Pericardium fibroblast (primary cell): ENCODE measurements around the genes SLC25A25 and DYNC2I2.

- RAMPAGE, long total RNA = no peak
Observed at GRCh38 chr9:127877112-127877554, 342 bp downstream of the AK1 start.

DNA sequence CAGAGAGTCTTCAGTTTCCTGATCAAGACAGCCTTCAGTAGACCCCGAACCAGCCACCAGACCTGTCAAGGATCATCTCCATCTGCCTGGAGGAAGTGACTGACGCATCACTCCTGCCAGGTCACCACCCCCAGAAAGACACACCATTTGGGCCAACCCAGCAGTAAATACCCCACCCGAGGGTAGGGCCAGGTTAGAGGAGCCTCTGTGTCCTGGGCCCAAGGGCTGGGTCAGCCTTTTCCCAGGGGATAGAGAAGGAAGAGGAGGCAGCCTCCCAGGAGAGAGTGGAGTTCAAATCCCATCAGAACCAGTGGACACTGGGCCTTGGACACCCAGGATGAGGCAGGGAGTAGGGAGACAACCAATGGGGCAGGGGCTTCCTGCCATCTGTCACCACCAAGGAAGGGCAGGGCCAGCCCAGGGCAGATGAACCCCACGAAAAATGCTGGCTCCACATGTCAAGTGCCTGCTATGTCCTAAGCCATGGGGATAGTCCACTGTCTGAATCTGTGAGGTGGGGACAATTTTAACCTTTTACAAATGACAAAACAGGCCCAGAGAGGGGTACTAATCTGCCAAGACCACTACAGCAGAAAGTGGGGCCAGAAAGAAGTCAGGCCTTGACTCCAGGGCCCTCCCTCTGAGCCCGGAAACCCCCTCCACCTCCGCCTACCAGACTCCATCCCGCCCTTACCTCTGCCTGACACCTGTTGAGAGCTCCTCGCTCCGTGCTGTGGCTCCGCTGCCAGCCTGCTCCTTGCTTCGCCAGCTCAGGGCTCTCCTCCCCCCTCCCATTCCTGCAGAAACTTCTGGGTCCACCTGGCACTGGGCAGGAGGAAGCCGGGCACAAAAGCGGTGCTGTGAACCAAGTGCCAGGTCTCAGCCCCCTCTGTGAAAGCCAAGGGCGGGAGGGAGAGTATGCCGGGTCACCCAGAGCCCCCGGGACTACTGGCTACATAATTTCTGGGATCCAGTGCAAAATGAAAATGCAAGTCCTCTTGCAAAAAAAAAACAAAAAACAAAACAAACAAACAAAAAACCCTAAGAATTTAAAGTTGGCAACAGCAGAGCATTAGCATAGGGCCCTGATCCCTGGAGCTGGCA is 6.2 kb upstream of the ST6GALNAC6 start:
- RAMPAGE, long total RNA = no peak

GRCh38 chr9:127928110-127929077 is 2.2 kb downstream of the PIP5KL1 start:
- RAMPAGE, long total RNA = no peak

DNA sequence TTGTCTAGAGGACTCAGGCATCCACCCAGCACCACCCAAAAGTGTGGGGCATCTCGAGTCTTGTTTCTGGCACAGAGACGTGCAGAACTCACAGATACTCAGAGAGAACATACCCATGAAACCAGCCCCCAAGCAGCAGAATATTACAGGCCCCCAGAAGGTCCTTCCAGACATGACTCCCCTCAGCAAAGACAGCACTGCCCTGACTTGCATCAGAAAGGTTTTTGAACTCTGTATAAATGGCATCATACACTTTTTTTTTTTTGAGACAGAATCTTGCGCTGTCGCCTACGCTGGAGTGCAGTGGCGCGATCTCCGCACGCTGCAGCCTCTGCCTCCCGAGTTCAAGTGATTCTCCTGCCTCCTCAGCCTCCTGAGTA is 10.9 kb downstream of the EEIG1 start:
- RAMPAGE, long total RNA = no peak

DNA sequence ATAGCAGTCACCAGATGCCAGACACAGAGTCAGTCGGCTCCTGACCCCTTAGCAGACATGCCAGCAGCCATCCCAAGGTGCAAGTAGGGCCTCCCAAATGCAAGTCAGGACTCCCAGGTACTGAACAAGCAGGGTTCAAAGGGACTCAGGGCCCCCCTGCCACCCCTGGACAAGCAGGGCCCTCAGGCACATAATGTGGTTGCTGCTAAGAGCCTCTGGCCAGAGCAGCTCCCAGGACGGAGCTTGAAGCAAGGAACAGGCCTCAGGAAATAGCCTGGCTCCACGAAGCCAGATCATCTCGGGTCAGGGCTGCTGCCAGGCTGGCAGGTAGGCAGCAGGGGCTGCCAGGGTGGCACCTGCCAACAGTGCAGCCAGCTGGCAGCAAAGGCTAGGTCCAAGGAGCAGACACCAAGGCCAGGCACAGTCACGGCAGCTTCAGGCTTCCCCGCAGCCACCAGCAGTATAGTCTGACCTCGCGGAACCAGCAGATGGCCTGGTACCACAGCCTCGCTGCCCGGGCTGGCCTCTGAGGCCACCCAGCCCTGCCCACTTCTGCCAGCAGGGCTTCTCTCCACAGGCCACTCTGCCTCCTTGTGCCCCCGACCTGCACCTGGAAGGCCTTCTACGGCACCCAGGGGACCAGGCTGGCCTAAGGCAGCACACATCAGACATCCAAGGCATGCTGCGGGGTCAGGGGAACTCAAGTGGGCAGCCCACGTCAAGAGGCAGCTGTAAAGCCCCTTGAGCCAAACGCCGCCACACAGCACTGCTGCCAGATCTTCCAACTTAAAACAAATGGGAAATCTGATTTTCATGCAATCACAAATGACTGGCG is 7.4 kb downstream of the EEIG1 start:
- RAMPAGE, long total RNA = no peak

DNA sequence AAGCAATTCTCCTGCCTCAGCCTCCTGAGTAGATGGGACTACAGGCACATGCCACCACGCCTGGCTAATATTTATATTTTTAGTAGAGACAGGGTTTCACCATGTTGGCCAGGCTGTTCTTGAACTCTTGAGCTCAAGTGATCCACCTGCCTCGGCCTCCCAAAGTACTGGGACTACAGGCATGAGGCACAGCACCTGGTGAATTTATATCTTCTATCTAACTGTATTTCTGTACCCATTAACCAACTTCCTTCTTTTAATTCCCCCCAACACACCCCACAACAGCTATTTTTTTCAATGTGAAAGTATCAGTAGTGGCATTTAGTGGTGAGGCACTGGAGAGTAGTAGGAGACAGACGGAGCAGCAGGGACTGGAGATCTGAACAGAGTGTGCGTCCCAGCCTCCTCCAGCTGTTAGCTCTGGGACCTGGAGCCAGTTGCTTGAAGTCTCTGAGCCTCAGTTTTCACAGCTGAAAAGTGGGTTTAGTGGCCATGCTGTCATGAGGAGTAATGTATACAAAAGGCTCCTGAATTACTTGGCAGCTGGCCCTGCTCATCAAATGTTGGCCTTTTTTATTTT is 10.9 kb upstream of the EEIG1 start:
- RAMPAGE, long total RNA = no peak

DNA sequence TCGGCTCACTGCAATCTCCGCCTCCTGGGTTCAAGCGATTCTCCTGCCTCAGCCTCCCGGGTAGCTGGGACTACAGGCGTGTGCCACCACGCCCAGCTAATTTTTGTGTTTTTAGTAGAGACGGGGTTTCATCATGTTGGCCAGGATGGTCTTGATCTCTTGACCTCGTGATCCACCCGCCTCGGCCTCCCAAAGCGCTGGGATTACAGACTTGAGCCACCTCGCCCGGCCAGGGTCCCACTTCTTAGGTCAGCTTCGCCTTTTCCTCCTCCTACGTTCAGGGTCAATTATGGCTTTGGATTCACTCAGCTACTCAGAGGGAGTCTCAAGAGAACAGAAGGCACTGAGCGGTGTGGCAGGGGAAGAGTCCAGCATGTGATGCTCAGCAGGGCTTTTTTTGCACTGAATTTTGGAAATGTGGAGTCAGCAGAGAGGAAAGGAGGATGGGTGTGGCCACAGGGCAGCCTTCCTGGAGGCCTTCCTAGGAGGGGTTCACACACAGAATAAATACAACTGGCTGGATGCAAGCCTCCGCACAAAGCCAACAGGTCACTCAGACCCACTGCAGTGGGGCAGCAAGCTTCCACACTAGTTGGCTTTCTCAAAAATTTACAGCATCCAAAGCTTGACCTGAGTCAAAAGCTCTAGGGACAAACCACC is 4.9 kb downstream of the NAIF1 start:
- RAMPAGE, long total RNA = no peak

- RAMPAGE, long total RNA = no peak
Observed at GRCh38 chr9:128068047-128068957, at the start of gene SLC25A25. TSS of gene SLC25A25 (plus strand) at chr9:128068232.

DNA sequence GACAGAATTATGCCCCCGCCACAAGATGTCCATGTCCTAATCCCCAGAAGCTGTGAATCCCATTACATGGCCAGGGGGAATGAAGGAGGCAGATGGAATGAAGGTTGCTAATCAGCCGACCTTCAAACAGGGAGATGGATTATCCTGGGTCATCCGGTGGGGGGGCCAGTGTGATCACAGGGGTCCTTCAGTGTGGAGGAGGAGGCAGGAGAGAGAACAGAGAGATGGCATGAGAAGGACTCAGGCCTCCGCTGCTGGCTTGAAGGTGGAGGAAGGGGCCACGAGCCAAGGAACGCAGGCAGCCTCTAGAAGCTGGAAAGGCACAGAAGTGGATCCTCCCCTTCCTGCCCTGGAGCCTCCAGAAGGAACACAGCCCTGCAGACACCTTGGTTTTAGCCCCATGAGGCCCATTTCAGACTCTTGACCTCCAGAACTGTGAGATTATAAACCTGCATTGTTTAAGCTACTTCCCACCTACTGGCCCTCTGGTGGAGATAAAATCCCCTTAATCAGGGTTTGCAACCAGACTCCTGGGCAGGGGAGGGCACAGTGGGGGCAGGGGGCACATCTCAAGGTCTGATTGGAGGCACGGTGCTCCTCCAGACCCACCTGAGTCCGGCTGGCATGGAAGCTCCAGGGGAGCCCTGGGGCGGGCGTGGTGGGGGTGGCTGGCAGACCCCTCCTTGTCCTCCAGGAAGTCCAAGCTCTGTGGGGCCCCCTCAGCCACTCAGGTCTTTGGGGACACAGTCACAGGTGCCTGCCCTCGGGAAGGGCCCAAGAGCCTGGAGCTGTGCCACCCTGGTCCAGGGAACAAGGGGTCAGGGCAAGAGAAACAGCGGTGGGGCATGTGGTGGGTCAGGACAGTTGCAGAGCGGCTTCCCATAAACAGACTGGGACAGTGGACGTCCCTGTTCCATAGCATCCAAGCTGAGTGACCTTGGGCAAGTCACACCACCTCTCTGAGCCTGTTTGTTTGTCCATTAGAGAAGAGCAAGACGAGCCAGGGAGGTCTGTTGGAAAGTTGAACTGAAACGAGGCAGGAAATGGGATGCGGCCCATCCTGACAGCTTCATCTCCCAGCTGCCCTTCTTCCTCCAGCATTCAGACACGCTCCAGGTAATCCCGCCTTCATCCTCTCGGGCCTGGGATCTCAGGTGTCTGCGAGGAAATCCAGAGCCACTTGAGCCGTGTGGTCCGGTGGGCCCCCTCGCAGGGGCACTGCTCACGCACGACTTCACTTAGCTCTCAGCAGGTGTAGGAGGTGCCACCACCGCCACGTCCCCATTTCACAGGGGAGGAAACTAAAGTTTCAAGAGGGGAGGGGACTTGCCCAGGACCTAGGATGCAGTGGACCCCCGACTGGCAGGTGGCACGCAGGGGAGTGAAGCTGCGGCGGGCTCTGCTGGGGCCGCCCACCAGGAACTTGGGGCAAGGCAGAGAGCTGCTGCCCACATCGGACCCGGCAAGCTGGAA is 13.5 kb downstream of the PTGES2 start:
- RAMPAGE, long total RNA = no peak

DNA sequence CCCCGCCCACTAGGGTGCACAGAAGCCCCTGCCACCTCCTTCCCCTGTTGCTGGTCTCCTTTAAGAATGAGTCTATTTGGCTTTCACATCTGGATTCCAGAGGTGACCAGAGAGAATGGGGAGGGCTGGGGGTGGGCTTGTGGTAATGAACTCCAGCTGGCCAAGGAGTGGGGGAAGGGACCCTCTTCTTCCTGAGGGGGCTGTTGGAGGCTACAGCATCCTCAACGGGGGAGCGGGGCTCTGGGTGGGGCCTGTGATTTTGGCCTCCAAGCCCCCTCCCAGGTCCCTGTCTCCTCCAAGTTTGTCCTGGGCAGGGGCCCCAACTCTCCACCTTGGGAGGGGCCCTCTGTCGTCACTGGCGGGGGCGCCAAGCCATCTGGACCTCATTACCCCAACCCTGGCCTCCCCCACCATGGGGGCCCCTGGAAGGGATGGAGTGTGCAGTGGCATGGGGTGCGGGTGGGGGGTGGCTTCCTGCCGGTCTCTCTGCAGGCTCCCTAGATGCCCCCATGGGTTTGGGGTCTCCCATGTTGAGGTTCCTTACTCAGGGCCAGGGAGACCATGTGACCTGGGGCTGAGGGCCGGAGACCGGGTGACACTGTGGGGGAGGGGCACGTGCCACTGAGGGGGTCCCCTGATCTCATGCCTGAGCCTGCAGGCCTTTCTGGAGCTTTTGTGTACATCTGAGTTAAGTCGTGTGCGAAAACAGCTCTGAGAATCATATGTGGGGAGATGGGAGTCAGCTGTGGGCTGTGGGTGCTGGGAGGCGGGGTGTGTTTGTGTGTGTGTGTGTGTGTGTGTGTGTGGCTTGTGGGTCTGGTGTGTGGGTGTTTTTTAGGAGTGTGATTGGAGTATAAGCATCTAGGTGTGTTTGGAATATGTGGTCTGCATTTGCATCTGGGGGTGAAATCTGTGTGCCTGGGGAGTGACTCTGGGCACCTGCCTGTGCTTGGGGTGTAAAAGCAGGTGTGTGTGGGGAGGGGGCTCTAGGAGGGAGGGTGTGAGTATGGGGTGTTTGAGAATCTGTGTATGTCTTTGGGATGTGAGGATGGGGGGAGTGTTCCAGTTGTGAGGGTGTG is 32.3 kb downstream of the GOLGA2 start:
- RAMPAGE, long total RNA = no peak

- RAMPAGE, long total RNA = no peak
Observed at GRCh38 chr9:128244700-128245487, 30.9 kb downstream of the GOLGA2 start.

- RAMPAGE, long total RNA = no peak
Observed at GRCh38 chr9:128421603-128421884, 887 bp downstream of the CERCAM start.

DNA sequence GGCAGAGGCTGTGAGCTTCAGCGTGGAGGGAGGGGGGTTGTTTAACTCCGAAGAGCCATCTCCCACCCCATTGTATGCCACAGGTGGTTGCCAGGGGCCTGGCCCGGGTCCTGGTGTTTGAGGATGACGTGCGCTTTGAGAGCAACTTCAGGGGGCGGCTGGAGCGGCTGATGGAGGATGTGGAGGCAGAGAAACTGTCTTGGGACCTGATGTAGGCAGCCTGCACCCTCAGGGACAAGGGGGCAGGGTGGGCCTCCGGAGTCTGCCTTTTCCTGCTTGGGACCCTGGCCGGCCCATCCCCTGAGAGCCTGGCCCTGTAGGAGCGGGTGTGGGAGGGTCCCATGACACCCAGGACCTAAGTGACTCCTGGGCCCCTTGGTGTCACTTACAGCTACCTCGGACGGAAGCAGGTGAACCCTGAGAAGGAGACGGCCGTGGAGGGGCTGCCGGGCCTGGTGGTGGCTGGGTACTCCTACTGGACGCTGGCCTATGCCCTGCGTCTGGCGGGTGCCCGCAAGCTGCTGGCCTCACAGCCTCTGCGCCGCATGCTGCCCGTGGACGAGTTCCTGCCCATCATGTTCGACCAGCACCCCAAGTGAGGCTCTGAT is 13.5 kb downstream of the CERCAM start:
- RAMPAGE, long total RNA = no peak

GRCh38 chr9:128579538-128579823 is 27.1 kb downstream of the SPTAN1 start:
- RAMPAGE, long total RNA = no peak

GRCh38 chr9:128656237-128657443 is at the start of gene DYNC2I2:
TSS of gene DYNC2I2 (minus strand) at chr9:128656847.
- RAMPAGE, long total RNA = no peak

DNA sequence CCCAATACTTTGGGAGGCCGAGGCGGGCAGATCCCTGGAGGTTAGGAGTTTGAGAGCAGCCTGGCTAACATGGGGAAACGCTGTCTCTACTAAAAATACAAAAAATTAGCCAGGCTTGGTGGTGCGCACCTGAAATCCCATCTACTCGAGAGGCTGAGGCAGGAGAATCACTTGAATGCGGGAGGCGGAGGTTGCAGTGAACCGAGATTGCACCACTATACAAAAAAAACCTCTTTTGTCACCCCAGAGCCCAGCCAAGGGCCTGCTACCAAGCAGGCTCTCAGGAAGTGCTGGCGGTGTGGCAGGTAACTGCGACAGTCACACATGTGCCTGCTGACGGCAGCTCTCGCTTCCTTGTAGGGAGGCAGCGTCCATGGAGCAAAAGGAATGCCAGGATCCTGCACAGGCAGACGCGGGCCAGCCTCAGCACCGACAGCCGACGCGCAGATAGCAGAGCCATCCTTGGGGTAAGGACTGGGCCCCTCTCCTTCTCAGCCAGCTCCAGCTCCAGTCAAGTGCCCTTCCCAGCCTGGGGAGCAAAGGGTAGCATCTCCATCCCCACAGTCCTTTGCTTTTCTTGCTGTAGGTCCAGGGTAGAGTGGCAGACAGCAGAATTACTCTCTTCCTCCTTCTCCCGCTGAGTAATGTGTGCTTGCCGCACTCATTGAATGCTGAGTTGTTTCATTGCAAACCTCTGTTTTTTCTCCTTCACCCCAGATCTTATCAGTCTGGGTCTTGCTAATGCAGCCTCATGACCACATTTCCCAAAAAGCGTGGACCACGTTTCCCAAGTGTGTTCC is 3.9 kb downstream of the LRRC8A start:
- RAMPAGE, long total RNA = no peak

- RAMPAGE, long total RNA = no peak
Observed at GRCh38 chr9:128899322-128900331, 17.7 kb downstream of the LRRC8A start.

- RAMPAGE, long total RNA = no peak
Observed at GRCh38 chr9:128901763-128902781, 18.7 kb upstream of the PHYHD1 start.

DNA sequence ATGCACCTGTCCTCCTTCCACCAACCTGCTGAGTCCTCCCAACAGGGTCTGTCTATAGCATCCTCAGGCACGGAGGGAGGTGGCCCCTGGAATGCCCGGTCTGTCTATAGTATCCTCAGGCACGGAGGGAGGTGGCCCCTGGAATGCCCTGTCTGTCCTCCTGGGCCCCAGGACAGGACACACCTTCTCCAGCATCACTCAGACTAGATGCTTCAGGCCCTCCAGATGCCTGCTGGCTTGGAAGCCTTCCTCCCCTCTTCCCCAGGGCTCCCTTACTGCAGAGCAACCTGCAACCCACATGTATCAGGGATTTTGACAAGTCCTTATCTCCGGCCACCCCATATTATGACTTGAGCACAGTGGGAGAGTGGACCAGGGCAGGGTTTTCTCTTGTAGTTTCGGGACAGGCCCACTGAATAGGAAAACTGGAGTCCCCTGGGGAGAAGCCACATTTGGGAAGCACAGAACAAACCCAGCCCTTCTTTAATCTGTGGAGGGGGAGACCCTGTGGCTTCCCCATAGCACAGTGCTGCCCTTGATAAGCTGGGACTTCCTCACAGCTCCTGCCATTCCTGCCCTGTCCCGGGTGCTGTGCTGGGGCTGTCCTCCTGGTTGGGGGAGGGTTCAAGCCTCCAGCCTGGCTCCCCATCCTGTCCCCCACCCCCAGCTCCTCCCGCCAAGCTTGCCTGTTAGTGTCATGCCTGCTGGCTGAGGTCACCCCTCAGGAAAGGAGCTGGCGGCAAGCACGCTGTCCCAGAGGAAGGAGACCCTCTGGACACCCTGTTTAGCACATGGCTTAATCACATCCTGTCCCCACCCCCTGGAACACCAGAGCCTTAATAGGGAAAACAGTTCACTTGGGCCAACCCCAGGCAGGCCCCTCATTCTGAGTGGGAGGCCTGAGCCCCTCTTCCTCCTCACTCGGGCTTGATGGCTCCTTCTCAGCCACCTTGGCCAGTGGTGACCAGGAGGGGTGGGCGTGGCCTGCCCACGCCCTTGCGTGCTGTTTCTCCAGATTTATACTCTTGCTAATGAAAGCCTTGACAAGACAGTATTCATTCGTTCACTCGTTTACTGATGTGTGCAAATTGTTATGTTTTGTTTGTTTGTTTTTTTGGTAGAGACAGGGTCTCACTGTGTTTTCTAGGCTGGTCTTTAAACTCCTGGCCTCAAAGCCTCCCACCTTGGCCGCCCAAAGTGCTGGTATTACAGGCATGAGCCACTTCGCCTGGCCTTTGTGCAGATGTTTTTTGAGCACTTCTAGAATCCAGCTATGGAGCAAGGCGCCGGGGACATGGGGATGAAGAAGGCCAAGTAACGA is 9.3 kb upstream of the PHYHD1 start:
- RAMPAGE, long total RNA = no peak

DNA sequence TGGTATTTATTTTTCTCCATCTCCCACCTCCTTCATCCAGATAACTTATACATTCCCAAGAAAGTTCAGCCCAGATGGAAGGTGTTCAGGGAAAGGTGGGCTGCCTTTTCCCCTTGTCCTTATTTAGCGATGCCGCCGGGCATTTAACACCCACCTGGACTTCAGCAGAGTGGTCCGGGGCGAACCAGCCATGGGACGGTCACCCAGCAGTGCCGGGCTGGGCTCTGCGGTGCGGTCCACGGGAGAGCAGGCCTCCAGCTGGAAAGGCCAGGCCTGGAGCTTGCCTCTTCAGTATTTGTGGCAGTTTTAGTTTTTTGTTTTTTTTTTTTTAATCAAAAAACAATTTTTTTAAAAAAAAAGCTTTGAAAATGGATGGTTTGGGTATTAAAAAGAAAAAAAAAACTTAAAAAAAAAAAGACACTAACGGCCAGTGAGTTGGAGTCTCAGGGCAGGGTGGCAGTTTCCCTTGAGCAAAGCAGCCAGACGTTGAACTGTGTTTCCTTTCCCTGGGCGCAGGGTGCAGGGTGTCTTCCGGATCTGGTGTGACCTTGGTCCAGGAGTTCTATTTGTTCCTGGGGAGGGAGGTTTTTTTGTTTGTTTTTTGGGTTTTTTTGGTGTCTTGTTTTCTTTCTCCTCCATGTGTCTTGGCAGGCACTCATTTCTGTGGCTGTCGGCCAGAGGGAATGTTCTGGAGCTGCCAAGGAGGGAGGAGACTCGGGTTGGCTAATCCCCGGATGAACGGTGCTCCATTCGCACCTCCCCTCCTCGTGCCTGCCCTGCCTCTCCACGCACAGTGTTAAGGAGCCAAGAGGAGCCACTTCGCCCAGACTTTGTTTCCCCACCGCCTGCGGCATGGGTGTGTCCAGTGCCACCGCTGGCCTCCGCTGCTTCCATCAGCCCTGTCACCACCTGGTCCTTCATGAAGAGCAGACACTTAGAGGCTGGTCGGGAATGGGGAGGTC is 3.8 kb upstream of the PHYHD1 start:
- RAMPAGE, long total RNA = no peak